Tongue (tissue), 2 donors: ENCODE measurements around the gene REEP2.

GRCh38 chr5:138390730-138391410 is 38.4 kb downstream of the KDM3B start:
- RAMPAGE, long total RNA = no peak

DNA sequence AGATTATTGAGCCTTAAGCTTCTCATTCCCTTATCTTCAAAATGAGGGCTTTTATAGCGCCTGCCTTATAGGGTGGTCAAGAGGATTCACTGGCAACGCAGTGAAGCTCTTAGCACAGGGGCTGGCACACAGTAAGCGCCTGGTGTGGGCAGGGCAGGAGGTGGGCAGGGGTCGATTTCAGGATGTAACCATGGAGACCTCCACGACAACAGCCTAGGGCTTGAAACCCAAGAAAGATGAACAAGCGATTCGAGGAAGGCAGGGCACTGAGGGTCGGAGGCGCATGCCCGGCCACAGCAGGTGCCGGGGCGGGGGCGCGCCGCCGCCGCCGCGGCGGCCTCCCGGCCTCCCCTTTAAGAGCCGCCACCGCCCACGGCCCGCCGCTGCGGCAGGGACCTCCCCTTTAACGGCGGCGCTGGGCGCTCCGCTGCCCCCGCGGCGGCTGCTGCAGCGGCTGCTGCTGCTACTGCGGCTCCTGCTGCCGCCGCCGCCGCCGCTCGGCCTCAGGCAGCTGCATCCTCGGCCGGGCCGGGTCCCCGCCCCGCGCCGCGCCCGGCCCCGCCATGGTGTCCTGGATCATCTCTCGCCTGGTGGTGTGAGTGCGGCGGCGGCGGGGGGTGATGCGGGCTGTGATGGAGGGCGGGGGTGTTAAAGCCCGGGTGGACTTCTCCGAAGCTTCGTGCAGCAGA is at the start of gene REEP2:
REEP2 (plus strand) TSS at position 412 of the 689 bp plus-strand sequence.
- RAMPAGE, long total RNA = no peak

DNA sequence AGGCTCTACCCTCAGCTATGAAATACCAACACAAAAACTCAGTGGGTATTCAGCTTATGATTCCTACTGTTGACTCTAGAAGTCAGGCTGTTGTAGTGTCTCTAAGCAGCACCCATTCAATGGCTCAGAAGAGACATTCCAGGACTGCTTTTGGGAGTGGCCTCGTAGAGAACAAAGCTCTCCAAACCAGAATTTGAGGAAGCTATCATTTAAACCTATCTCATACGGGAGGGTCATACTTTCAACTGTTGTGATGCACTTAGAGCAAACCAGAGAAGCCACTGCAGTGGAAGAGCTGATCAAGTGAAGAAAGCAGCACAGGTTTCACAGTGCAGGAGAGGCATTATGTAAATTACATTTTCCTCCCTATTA is 34.0 kb downstream of the ETF1 start:
- RAMPAGE, long total RNA = no peak

DNA sequence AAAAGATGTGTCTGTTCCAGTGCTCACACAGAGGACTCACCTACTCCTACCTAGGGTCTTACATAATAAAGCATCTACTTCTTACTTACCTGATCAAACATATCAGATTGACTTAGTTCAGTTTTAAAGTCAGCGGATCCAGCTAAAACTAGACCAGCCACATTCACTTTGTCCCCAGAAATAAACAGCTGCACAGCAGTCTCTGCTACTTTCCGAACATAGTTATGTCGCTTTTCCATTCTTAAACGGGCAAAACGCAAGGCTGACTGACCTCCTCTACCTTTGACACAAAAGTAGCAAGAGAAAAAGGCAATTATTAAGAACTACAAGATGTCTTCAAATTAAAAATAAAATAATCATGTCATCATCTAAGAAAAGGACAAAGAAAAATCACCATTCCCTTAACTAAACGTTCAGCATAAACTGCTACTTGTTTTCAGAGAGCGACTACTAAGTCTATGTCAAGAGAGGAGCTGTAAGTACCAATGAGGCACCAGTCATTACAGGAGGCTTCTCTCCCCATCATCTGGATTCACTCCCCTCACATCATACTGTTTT is 30.3 kb downstream of the ETF1 start:
- RAMPAGE, long total RNA = no peak

GRCh38 chr5:138556638-138557140 is 13.7 kb upstream of the ETF1 start:
- RAMPAGE, long total RNA = no peak

DNA sequence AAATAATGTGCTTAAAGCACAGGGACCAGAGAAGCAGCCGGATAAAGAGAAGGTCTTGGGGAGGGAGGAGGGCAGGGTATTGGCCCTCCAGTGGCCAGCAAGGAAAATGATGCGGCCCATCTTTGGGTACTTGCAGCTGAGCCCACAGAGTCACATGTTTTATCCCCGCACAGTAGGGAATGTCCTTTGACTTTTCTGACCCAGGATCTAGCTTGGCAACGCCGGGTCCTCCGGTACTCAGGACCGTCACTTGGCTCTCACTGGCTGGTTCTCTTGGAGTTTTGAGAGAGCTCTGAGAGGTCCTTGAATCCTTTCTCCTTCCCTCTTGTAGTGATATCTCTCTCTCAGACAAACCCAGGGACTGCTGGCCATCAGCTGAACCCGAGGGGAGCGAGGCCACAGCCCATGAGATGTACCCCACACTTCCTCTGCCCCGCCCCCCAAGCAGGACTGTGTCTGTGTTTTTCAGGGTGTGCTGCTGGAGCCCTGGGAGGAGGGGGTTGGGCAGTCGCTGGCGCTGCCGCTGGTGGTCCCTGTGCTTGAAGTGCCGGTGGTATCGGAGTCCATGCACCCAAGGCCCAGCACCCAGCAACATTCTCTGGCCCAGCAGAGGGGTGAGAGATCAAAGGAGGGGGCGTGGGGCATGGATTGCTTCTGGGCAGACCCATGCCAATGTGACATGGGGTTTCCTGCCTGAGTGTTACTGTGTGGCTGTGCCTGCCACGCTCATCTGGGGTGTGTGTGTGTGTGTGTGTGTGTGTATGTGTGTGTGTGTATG is 35.5 kb upstream of the HSPA9 start:
- RAMPAGE, long total RNA = no peak

DNA sequence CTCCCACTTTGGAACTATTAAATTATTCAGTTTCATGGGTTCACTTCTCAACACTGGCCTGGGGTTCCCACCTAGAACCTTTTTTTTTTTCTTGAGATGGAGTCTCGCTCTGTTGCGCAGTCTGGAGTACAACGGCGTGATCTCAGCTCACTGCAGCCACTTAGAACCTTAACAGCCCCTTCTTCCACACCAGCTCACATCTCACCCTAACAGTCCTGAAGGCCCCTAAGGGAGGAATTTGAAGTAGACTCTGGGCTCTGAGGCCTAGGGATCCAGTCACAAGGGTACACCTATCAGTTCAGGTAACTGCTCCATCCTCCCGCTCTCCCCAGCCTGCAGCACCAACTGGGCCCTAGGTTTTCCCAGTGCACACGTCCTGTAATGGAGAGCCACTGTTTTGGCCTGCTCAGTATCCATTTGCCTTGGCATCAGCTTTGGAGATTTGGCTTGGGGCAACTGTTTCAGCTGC is 86.5 kb upstream of the CTNNA1 start:
- RAMPAGE, long total RNA = no peak

GRCh38 chr5:138845029-138845612 is 30.0 kb downstream of the LRRTM2 start:
- RAMPAGE, long total RNA = no peak

DNA sequence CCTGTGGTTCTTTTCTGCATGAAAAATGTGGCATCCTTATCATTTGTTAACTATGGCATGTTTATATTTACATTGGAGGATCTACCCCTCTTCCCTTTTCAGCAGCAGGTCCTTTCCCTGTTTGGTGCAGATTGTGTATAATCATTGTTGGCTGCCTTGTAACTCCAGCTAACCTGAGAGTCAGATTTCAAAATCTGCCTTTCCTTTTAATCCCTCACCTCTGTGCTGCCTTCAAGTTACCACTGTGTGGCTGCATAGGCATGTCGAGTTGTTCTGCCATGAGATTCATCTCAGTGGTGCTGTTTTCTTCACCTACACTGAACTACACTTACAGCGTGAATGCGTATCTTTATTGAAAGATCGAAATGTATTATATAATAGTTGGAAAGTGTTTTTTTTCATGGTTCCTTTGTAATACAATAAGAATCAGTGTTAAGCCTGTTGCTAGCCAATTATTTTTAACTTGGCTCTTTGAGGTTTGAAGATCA is 3.6 kb downstream of the LRRTM2 start:
- RAMPAGE, long total RNA = no peak

- RAMPAGE, long total RNA = no peak
These were observed 57.4 kb upstream of the LRRTM2 start for GRCh38 chr5:138932625-138932824.

DNA sequence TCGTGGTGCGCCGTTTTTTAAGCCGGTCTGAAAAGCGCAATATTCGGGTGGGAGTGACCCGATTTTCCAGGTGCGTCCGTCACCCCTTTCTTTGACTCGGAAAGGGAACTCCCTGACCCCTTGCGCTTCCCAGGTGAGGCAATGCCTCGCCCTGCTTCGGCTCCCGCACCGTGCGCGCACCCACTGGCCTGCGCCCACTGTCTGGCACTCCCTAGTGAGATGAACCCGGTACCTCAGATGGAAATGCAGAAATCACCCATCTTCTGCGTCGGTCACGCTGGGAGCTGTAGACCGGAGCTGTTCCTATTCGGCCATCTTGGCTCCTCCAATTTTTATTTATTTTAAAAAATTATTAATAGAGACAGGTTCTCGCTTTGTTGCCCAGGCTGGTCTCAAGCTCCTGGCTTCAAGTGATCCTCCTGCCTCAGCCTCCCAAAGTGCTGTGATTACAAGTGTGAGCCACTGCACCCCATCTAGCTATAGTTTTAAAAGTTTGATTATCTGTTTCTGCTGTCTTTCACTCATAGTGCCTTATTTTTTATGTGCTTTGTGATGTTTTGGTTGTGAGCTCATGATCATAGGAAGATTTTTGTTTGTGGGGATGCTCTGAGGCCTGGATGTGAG is 136.1 kb upstream of the LRRTM2 start:
- RAMPAGE, long total RNA = no peak

- RAMPAGE, long total RNA = no peak
These were observed 71.4 kb downstream of the SIL1 start for GRCh38 chr5:139126820-139127128.

- RAMPAGE, long total RNA = no peak
These were observed 56.4 kb downstream of the SIL1 start for GRCh38 chr5:139141828-139142186.

- RAMPAGE, long total RNA = no peak
These were observed 47.2 kb upstream of the MATR3 start for GRCh38 chr5:139246288-139246879.

- RAMPAGE, long total RNA = no peak
These were observed 19.1 kb upstream of the MATR3 start for GRCh38 chr5:139274406-139274773.

GRCh38 chr5:139276969-139277776 is 16.4 kb upstream of the MATR3 start:
- RAMPAGE, long total RNA = no peak

DNA sequence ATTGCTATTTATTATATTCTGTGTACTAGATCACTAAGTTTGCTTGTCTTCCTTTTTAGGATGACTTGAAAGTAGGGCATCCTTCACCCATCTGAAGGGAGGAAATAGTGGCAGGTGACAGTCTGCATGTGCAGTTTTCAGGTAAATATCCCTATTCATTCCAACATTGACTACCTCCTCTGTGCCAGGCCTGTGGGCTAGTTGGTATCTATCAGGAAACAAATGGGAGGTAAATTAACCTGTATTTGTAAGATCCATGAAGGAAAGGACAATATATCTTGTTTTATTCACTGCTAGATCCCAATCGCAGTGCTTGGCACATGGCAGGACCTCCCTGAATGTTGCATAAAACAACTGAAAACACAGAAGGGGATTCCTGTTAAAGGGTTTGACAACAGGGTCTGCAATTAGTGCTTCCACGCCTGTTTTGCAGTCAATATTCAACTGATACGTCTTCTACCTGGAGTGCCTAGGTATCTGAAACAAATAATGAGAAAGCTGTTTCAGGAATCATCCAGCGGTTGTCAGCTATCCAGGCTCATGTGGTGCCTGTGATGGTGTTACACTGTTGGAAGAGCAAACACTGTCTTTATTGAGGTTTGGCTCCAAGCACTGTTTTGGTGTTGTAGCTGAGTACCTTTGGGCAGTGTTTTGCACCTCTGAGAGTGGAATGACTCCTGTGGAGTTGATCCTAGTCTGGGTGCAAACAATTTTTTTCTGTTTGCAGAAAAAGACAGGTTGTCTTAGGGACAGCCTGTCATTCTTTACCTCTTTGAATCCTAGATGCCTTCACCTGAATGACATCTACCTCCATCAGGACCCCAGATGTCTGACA is 15.1 kb upstream of the MATR3 start:
- RAMPAGE, long total RNA = no peak

GRCh38 chr5:139296584-139297342 is 3.2 kb downstream of the MATR3 start:
- RAMPAGE, long total RNA = no peak

- RAMPAGE, long total RNA = no peak
These were observed 14.0 kb downstream of the MATR3 start for GRCh38 chr5:139306937-139308456.

GRCh38 chr5:139415348-139415928 is 11.5 kb upstream of the SPATA24 start:
- RAMPAGE, long total RNA = no peak